ENCODE measurements around the genes FAAP100, PDE6G, HGS and PPP1R27.

GRCh38 chr17:81427555-81428634, 32.6 kb downstream of the BAHCC1 start:
- PRO-cap, result no peak

DNA sequence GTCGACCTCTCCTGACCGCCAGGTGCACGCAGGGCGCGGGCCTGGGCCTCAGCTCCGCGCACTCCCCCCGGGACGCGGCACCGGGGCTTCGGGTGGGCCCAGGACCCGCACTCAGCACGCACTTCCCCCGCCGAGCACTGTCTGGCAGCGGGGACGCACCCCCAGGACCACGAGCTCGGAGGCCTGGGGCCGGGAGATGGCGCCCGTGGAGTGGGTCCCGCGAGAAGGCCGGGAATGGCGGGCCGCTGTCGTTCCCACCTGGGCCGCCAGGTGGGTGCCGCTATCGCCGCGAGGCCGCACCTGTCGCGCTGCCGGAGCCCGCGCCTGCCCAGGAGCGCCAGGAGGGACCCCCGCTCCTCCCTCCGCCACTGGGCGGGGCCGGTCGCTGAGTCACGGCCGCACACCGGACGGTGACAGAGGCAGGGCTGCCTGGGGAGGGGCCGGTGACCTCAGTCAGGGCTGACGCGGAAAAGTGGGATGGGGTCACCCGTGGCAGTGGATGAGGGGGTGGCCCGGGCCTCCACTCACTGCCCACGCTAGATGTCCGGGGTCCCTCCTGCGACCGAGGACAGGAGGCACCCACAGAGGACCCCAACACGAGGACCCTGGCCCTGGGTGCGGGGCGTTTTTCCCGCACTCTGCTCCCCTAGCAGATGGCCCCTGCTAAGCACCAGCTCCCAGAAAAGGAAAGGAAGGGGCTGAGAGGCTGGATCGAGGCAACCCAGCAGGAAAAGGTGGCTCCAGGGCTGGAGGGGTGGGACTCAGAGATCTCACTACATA, 6.8 kb upstream of the ACTG1 start:
- PRO-cap, result no peak

DNA sequence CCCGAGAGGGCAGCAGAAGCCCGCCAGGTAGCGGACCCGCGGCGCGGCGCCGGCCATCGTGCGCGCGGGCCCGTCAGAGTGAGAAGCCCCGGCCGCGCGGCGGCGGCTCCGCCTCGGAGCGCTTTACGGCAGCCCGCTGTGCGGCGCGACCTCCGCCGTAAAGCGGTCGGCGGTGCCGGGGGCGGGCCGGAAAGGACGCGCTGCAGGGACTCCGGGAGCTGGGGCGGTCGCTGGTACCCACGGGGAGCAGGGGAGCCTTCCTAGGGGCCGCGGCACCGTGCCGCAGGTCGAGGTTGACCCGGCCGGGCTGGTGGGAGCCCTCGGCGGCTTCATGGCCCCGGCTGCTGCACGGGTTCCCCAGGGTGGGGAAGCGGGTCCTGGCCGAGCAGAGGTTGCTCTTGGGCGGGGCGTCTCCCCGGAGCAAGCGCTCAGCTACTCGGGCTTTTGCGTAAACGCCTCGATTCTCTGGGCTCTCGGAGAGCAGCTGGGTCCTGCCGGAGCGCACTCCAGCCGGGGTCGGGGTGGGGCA, at the start of gene FAAP100:
FAAP100 (minus strand) TSS at position 80 of the 529 bp plus-strand sequence.
- PRO-cap, result bidirectional peak, plus-strand start at position 166 of the sequence, minus-strand start at position 80 of the sequence; unidirectional peak, plus-strand start at position 460 of the sequence

DNA sequence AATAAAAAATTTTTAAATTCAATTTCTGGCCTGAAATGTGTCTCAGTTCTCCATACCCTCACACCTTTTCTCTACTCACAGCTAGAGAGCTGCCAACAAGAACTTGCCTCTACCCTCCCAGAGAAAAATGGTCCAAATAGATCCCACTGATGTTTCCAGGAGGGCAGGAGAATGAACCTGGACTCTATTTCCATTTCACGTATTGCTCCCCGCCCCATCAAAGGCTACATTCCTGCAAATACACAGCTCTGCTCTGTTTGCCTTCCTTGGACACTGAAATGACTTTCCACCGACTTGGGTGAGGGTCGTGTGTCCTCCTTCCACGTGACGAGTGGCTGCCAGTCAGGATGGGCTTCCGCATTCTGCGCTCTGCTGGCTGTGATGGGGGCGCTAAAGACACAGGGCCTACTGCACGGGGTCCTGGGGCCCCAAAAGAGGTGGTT, 21.5 kb upstream of the FAAP100 start:
- PRO-cap, result no peak

DNA sequence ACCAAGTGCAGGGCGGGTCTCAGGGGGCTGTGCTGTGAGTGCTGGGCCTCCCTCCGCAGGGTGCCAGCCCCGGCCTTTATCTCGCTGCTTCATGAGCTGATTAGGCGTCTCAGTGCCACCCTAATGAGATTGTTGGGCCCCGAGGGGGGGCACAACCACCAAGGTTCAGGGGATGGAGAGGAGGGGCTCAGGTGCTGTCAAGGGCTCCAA, at the start of gene PDE6G:
PDE6G (minus strand) TSS at position 52 of the 210 bp plus-strand sequence.
- PRO-cap, result no peak

- PRO-cap, result bidirectional peak, plus-strand start at chr17:81684021, minus-strand start at chr17:81683763
These were observed at the start of gene HGS for GRCh38 chr17:81683895-81684285. Gene HGS (plus strand): TSS chr17:81684011.

GRCh38 chr17:81689233-81689432, 5.3 kb downstream of the HGS start:
- PRO-cap, result no peak

- PRO-cap, result unidirectional peak, plus-strand start at chr17:81822126
These were observed 11.4 kb downstream of the MCRIP1 start for GRCh38 chr17:81821642-81822206.

DNA sequence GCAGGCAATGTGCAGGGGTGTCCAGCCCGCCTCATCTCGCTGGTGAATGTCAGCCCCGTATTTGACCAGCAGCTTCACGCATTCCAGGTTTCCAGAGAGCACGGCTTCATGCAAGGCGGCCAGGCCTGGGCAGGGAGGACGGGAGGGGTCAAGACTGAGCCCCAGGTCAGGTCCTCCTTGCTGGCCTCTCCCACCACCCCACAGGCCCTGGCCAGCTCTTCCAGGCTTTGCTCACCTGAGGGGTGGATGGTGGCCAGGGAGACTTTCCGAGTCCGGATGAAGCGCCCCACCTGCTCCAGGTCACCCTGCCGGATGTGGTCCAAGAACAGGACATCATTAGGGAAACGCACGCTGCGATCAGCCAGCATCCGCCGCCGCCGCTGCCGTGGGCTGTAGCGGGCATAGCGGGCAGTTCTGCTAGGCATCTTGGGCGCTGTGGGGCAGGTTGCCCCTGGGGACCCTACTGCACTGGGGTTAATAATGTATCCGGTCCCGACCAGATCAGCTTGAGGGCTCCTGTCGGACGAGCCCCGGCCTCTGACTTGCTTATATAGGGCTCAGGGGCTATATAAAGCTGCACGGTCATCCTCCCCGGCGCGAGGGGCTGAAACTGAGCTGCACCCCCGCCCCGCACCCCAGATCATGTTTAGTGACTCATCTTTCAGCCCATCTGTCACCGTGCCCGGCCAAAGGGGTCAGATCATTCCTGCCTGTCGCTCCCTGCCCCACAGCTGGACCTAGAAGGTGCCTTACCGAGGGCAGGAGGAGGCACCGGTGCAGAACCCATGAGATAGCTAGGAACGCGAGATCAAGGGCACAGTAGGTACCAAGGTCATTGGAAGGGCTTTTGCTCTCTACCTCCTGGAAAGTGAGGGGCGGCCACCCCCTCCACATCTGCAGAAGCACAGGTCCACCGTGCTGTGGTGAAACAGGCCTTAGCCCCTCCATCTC, at the start of gene PPP1R27:
PPP1R27 (minus strand) TSS at position 522 of the 951 bp plus-strand sequence.
- PRO-cap, result no peak

DNA sequence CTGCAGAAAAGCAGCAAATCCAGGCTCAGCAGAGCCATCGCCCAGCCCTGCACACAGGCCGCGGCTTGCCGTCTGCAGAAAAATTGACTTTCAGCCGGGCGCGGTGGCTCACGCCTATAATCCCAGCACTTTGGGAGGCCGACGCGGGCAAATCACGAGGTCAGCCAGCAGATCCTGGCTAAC, 7.1 kb upstream of the PPP1R27 start:
- PRO-cap, result no peak

DNA sequence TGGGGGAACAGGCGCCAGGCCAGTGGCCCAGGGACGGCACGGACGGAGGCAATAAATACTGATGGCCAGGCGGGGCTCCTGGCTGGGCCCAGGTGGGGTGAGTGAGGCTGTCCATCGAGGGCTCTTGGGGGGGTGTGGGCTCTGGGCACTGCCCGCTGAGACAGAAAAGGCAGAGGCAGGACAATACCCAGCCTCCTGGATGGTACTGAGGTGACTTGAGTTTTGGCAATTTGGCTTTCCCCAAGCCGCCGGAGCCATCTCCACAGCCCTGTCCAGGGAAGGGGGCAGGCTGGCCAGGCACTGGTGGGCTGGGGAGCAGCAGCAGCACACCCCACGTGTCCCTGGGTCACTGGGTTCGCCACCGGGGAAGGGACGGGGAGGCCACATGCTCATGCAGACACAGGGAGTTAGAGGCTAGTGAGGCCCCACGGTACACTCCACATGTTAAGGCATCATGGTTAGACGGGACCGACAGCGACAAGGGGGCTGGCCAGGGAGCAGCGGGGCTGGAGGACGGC, 3.2 kb downstream of the ARHGDIA start:
- PRO-cap, result no peak

DNA sequence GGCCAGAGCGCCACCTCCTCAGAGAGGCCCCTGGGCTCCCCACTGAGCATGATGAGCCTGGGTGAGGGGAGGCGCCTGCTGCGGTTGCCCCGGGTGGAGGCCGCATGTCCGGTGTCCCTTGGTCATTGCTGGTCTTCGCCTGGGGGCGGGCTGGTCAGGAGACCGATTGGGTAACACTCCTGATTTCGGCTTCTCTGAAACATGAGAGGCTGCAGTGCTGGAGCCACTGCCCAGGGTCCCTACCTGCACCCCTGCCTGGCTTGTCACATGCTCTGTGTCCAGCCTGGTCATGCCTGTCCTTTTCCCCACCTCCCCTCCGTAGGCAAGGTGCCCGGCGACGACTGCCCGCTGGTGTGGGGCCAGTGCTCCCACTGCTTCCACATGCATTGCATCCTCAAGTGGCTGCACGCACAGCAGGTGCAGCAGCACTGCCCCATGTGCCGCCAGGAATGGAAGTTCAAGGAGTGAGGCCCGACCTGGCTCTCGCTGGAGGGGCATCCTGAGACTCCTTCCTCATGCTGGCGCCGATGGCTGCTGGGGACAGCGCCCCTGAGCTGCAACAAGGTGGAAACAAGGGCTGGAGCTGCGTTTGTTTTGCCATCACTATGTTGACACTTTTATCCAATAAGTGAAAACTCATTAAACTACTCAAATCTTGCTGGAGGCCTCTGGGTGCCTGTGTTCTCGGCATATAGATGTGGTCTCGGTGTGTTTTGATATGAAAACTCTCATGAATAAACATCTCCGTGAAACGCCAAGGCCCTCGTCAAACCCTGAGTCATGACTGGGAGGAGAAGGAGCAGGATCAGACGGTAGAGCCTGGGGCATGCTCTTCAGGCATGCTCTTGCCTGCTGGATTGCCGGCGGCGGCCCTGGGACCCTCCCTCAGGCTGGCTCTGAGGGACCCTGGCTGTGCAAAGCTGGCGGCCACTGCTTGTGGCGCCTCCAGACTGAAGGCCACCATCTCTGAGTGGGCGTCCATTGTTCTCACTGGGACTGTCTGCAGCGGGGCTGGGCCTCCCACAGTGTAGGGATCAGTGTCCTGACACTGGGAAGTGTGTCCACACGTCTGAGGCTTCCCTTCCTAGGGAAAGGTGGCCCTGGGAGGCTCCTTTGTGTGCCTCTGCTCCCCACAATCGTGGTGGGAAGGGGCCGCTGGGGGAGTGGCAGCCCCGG, 2.1 kb upstream of the NPB start:
- PRO-cap, result no peak

- PRO-cap, result no peak
These were observed 1.5 kb downstream of the SIRT7 start for GRCh38 chr17:81916226-81917224.

DNA sequence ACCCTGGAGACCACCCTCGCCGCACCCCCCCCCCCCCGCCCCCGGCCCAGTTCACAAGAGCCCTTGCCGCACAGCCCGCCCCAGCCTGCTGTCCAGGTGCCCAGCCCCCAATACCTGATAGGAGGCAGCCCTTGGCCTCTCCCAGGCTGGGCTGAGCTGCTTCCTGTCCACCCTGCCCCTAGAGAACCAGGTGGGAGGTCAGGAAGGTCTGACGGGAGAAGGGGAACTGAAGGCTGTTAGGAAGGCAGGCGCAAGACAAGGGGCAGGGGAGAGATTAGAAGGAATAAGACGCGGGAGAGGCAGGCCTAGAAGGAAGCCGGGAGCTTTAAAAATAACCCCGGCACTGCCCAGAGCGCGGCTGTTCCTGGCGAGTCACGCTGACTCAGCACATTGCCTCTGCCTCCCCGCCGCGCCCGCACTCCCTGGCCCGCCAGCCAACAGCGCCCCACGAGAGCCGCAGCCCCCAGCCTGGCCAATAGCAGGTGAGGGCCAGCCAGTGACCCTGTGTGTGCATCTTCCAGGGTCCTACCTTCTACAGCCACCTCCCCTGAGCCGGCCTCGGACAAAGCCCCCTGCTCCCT, 4.2 kb downstream of the MAFG start:
- PRO-cap, result no peak

- PRO-cap, result no peak
These were observed 19.0 kb downstream of the CENPX start for GRCh38 chr17:82003492-82004293.

DNA sequence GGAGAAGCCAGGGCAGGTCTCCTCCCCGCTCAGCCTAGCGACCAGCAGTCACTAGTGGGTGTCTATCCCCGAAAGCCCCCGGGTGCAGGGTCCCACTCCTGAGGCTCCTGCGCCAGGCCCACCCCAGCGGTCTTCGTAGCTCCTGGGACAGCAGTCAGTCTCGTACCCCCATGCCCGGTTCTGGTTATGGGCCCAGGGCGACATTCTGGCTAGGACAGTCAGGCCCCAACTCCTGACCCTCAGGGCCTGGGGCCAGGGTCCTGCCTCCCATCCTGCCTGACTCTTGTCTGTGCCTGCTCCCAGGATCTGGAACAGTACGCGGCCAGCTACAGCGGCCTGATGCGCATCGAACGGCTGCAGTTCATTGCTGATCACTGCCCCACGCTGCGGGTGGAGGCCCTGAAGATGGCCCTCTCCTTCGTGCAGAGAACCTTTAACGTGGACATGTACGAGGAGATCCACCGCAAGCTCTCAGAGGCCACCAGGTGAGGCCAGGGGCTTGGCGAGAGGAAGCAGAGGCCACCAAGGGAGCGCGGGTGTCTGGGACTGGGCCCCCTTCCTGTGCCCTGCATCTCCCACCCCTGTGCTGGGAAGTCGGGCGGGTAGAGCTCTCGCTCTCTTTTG, 2.0 kb downstream of the GPS1 start:
- PRO-cap, result no peak

- PRO-cap, result no peak
These were observed 5.8 kb downstream of the DUS1L start for GRCh38 chr17:82059706-82060228.

GRCh38 chr17:82092195-82093151, 5.6 kb downstream of the FASN start:
- PRO-cap, result no peak

DNA sequence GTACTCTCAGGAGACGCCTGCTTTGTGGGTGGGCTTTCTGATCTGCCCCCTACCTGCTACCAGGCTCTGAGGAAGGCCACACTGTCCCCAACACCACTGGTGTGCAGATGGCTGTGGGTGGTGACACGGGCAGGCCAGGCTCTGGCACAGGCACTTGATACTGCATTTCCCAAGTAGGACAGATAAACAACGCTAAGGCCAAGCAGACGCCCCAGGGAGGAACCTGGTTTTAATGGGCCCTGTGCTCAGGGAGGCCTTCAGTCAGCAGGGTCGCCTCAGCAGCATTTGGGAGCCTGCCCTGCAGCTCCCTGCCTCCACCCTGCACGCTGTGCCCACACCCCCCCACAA, 3.2 kb upstream of the FASN start:
- PRO-cap, result no peak

- PRO-cap, result no peak
These were observed 3.8 kb upstream of the FASN start for GRCh38 chr17:82101609-82102489.